Measurements from ENCODE around the gene KCNJ3.

GRCh38 chr2:152582087-152582707 lies 135.1 kb downstream of the PRPF40A start:
- PRO-cap, 3 experiments, result no peak in any of the 3 experiments
- RRBS, result no CpG with 5 or more reads among the region's 2 CpGs

- PRO-cap, 3 experiments, result no peak in any of the 3 experiments
- RRBS, result no CpG with 5 or more reads among the region's 4 CpGs
Observed at GRCh38 chr2:152669047-152669523, 48.2 kb downstream of the PRPF40A start.

DNA sequence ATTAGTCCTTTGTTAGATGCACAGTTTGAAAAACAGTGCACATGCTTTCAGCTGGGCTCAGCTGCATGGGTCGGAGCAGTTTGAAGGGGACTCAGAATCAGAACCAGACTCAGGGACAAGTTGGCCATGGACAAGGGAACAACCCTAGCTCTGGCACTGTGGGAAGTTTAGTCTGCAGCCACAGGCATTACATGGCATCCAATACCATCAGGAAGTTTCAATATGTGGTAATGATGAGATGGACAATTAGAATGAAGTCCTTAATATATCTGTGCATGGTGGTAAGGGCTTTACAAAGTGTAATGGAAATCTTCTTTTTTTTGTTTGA lies 121.4 kb downstream of the ARL6IP6 start:
- PRO-cap, 3 experiments, result no peak in any of the 3 experiments
- RRBS, result no CpG with 5 or more reads among the region's 1 CpG

DNA sequence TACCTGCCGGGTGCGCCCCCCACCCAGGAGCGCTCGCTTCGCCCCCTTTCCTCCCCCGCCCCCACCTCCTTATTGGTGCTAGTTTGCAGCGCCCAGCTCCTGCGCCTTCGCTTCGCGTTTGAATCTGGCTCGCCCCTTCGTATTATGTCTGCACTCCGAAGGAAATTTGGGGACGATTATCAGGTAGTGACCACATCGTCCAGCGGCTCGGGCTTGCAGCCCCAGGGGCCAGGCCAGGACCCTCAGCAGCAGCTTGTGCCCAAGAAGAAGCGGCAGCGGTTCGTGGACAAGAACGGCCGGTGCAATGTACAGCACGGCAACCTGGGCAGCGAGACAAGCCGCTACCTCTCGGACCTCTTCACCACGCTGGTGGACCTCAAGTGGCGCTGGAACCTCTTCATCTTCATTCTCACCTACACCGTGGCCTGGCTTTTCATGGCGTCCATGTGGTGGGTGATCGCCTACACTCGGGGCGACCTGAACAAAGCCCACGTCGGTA lies at the start of gene KCNJ3:
KCNJ3 (plus strand) TSS at position 64 of the 499 bp plus-strand sequence.
- PRO-cap, 3 experiments, result no peak in any of the 3 experiments
- RRBS, result no CpG with 5 or more reads among the region's 36 CpGs

DNA sequence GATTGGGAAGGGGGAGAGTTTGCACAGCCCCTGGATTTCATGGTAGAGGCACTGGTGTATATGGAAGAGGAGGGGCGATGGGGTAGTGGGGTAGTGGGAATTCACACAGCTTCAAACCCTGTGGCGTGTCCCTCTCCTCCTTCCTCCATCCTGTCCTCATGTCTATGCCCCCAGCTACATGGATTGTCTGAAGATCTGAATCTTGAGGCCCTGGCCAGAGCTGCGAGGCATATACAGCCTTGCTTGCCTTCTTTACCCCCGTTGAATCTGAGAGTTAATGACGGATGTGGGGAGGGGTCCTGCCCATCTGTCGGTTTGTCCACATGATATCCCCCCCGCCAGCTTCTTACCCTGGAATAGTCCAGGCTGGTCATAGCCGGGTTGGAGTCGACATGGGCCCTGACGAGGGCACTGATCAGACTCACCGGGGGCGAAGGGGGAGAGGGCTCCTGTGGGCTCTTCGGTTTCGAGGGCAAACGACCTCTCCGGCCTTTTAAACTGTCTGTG lies 5.0 kb downstream of the NR4A2 start:
- PRO-cap, 3 experiments, result no peak in any of the 3 experiments
- RRBS, result 70% methylated on average over 9 of the region's 16 CpGs

GRCh38 chr2:156343248-156343885 lies 10.8 kb upstream of the NR4A2 start:
- PRO-cap, 3 experiments, result no peak in any of the 3 experiments
- RRBS, result no CpG with 5 or more reads among the region's 3 CpGs

- PRO-cap, 3 experiments, result peak in 3 of 3 experiments; most common plus-strand start chr2:156435858 (in 3); most common minus-strand start chr2:156435839 (in 3)
- RRBS, result 2% methylated on average over 15 of the region's 44 CpGs
Observed at GRCh38 chr2:156435353-156436041, 682 bp upstream of the GPD2 start.

DNA sequence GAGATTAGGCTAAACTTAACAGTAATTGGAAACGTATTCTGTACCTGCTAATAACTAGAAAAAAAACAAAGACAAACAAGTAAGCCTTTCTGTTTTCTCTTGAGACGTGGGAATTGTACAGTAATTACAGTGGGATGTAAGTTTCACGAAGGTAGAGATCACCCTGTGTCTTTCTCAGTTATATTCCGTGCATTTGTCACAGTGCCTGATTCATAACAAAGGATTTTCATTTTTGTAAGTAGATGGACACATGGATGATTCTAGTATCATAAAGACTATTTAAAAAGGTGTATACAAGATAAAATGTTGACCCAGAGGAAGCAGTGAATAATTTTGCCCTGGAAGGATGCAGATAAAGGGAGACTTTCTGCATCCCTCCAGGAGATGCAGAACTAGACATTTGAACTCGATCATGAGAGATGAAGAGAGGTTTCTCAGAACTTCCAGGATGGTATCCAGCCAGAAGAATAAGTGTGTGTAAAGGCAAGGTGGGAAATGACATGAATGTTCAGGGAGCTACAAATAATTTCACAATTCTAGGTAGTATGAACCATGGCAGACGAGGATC lies 110.8 kb downstream of the GPD2 start:
- PRO-cap, 3 experiments, result no peak in any of the 3 experiments
- RRBS, result no CpG with 5 or more reads among the region's 6 CpGs

GRCh38 chr2:157836548-157836817 lies 39.6 kb downstream of the ACVR1 start:
- PRO-cap, 3 experiments, result no peak in any of the 3 experiments
- RRBS, result no CpG with 5 or more reads among the region's 2 CpGs

DNA sequence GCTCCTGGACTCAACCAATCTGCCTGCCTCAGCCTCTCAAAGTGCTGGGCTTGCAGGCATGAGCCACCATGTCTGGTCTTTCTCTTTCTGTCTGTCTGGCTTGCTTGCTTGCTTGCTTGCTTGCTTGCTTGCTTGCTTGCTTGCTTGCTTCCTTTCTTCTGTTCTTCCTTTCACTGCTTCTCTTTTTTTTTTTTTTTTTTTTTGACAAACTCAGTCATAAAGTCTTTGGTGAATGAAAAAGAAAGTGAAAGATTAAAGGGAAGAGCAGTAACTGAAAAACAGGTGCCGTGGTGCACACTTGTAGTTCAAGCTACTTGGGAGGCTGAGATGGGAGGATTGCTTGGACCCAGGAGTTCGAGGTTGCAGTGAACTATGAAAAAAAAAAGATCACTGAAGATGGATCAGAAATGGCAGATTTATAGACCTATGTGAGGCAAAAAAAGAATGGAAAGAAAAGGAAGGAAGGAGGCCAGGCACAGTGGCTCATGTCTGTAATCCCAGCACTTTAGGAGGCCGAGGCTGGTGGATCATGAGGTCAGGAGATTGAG lies 21.6 kb upstream of the ACVR1 start:
- PRO-cap, 3 experiments, result no peak in any of the 3 experiments
- RRBS, result no CpG with 5 or more reads among the region's 3 CpGs

- PRO-cap, 3 experiments, result no peak in any of the 3 experiments
- RRBS, result no CpG with 5 or more reads among the region's 3 CpGs
Observed at GRCh38 chr2:158130648-158131459, 29.2 kb downstream of the UPP2 start.

DNA sequence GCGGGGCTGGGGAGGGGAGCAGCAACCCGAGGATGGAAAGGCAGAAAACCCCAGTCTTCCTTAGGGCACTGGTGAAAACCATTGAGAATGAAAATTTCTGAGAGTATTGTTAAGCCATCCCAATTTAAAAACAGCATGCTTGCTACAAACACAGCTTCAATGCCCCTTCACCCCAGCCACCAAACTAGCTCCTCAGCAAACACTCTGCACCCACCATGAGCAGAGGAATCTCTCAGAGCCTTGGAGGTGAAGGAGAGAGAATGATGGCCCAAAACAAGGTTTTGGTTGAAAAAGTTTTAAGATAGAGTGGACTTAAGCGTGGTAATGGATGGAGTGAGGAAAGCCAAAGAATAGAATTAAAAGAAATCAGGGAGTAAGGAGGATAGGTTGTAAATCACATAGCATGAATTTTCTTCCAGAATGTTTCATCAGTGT lies 14.1 kb downstream of the PKP4 start:
- PRO-cap, 3 experiments, result no peak in any of the 3 experiments
- RRBS, result no CpG with 5 or more reads among the region's 3 CpGs

- PRO-cap, 3 experiments, result no peak in any of the 3 experiments
- RRBS, result no CpG with 5 or more reads among the region's 3 CpGs
Observed at GRCh38 chr2:158482291-158483060, 25.7 kb downstream of the PKP4 start.

- PRO-cap, 3 experiments, result no peak in any of the 3 experiments
- RRBS, result no CpG with 5 or more reads among the region's 10 CpGs
Observed at GRCh38 chr2:158631512-158632149, 163.5 kb upstream of the DAPL1 start.

DNA sequence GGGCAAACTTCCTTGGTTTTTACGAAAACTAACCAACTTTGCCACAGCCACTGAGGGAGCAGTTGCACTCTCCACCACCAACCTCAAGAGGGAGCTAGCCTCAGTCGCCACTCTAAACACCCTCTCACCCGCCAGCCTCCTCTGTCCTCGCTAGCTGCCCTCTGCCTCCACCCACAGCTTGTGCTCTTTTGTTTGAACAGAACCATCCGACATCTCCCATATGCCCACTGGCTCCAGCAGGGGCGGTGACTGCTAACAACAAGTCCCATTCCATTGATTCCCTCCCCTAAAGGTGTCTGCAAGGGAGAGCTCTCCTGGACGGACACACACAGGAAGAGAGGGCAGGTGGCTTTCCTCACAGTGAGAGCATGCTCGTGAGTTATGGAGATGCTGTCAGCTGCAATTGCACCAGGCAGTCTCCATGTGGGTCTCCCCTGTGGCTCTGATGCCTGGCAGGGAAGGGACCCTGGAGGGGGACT lies 70.8 kb upstream of the DAPL1 start:
- PRO-cap, 3 experiments, result no peak in any of the 3 experiments
- RRBS, result no CpG with 5 or more reads among the region's 8 CpGs

GRCh38 chr2:159093609-159093927 lies 125.1 kb downstream of the TANC1 start:
- PRO-cap, 3 experiments, result no peak in any of the 3 experiments
- RRBS, result no CpG with 5 or more reads among the region's 1 CpG

GRCh38 chr2:159094070-159094941 lies 125.9 kb downstream of the TANC1 start:
- PRO-cap, 3 experiments, result no peak in any of the 3 experiments
- RRBS, result no CpG with 5 or more reads among the region's 11 CpGs

- PRO-cap, 3 experiments, result no peak in any of the 3 experiments
- RRBS, result no CpG with 5 or more reads among the region's 7 CpGs
Observed at GRCh38 chr2:159155193-159155811, 131.2 kb downstream of the WDSUB1 start.

- PRO-cap, 3 experiments, result no peak in any of the 3 experiments
- RRBS, result no CpG with 5 or more reads among the region's 7 CpGs
Observed at GRCh38 chr2:159188502-159188999, 98.0 kb downstream of the WDSUB1 start.

GRCh38 chr2:159225788-159226002 lies 60.8 kb downstream of the WDSUB1 start:
- PRO-cap, 3 experiments, result no peak in any of the 3 experiments
- RRBS, result no CpG with 5 or more reads among the region's 3 CpGs